Thoracic aorta (tissue), 1 donor: ENCODE measurements around the genes ZDHHC11B and BRD9.

DNA sequence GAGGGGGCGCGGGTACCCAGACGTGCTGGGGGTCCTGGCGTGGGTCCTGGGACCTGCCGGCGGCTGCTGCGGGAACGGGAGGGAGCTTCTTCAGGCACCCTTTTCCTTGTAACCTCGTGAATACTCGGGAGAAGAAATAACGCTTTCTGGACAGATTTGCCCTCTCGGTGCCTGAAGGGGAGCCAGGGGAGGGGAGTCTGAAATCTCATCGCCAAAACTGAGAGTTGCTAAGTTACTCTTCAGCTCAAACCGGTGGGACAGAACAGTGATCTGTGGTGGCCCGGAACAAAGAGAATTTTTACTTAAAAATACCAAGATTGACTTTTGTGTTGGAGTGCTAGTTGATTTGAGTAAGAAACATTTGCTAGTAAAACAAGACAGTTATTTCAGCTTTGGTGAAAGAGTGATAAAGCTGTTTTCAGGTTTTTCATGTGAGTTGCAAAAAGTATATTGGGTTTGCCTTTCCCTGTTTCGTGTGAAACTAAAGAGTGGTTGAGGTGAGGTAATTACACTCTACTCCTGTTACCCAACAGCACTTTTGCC lies 649 bp downstream of the PLEKHG4B start:
- RAMPAGE, long total RNA: no peak

- RAMPAGE, long total RNA: no peak
These were observed 36.5 kb upstream of the LRRC14B start for GRCh38 chr5:154689-155388.

GRCh38 chr5:196998-197465 lies 5.7 kb downstream of the LRRC14B start:
- RAMPAGE, long total RNA: no peak

- RAMPAGE, long total RNA: no peak
These were observed 1.7 kb upstream of the PDCD6 start for GRCh38 chr5:269303-270545.

- RAMPAGE, long total RNA: no peak
These were observed 23.1 kb downstream of the PDCD6 start for GRCh38 chr5:294410-295162.

- RAMPAGE, long total RNA: no peak
These were observed 287 bp downstream of the AHRR start for GRCh38 chr5:321854-322148.

GRCh38 chr5:343445-344471 lies 22.2 kb downstream of the AHRR start:
- RAMPAGE, long total RNA: no peak

GRCh38 chr5:447228-447992 lies 4.4 kb downstream of the EXOC3 start:
- RAMPAGE, long total RNA: start-site peak on the plus strand at chr5:447553-447743, 33 reads

DNA sequence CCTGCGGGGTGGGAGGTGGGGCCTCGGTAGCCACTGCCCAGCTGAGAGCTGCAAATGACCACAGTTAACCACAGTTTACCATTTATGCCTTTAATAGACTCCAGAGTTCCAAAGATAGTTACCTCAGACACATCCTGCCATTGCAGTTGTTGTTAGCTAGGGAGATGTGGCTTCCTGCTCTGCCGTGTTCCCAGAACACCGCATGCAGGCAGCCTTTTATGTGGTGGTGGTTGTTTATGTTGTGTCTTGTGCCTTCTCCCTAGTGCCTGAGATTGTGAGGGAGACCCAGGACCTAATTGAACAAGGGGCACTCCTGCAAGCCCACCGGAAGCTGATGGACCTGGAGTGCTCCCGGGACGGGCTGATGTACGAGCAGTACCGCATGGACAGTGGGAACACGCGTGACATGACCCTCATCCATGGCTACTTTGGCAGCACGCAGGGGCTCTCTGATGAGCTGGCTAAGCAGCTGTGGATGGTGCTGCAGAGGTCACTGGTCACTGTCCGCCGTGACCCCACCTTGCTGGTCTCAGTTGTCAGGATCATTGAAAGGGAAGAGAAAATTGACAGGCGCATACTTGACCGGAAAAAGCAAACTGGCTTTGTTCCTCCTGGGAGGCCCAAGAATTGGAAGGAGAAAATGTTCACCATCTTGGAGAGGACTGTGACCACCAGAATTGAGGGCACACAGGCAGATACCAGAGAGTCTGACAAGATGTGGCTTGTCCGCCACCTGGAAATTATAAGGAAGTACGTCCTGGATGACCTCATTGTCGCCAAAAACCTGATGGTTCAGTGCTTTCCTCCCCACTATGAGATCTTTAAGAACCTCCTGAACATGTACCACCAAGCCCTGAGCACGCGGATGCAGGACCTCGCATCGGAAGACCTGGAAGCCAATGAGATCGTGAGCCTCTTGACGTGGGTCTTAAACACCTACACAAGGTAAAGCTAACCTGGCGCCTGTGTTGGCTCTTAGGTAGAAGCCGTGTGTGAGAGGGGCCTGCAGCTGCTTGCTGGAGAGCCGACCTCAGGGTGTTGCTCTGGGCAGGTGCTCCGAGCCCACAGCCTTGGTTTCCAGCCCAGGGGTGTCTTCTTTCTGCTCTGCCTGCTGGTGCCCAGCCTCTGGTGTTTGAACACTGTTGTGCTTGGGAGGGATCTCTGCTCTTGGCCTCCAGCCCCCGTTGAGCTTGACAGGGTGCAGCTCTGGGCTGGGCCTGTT lies 10.5 kb downstream of the EXOC3 start:
- RAMPAGE, long total RNA: no peak

DNA sequence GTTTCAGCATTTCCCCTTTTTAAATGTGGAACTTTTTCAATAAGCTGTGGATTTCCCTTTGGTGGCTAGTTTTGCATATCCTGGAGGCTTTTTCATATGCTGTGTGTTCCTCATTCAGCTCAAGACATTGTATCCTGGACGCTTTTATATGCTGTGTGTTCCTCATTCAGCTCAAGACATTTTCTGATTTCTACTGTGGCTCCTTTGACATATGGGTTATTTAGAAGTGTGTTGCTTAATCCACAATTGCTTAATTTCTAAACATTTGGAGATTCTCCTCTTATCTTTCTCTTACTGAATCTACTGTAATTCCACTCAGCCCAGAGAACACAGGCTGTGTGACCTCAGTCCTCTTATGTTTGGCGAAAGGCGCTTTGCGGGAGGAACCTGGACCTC lies 5.8 kb upstream of the SLC9A3 start:
- RAMPAGE, long total RNA: no peak

- RAMPAGE, long total RNA: no peak
These were observed 32.7 kb upstream of the SLC9A3 start for GRCh38 chr5:556804-557475.

DNA sequence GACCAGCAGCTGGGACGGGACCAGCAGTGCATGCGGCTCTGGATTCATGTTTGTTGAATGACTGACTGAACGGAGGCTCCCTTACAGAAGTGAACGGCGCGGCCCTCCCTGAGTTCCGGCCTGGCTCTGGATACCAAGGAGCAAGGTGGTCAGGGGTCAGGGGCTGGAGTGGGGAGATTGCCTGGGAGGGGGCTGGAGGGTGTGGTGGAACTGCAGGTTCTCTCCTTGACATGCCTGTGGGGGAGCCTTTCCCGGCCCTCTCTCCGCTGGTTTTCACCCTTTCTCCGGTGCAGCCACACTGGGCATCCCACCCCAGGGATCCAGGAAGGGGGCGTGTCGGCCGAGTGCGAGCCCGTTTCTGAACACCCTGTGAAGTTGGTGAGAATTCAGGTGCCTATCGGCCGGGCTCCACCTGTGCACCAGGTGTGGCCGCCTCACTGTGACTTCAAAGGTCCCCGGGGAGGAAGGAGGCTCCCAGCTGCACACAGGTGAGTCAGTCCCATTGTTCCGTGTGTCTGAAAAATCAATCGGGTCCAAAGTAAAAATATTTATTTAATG lies 11.0 kb upstream of the CEP72 start:
- RAMPAGE, long total RNA: no peak

GRCh38 chr5:717179-717602 lies 24.0 kb upstream of the TPPP start:
- RAMPAGE, long total RNA: no peak

GRCh38 chr5:784487-785333 lies at the start of gene ZDHHC11B:
Gene ZDHHC11B (minus strand): TSS chr5:784729.
- RAMPAGE, long total RNA: start-site peak on the minus strand at chr5:784694-784760, 18 reads

GRCh38 chr5:864083-864636 lies 13.4 kb upstream of the ZDHHC11 start:
- RAMPAGE, long total RNA: no peak

GRCh38 chr5:892149-893105 lies at the start of gene BRD9:
Gene BRD9 (minus strand): TSS chr5:892801.
- RAMPAGE, long total RNA: start-site peak on the minus strand at chr5:892660-892749, 117 reads

- RAMPAGE, long total RNA: no peak
These were observed 17.1 kb upstream of the NKD2 start for GRCh38 chr5:991579-991921.

DNA sequence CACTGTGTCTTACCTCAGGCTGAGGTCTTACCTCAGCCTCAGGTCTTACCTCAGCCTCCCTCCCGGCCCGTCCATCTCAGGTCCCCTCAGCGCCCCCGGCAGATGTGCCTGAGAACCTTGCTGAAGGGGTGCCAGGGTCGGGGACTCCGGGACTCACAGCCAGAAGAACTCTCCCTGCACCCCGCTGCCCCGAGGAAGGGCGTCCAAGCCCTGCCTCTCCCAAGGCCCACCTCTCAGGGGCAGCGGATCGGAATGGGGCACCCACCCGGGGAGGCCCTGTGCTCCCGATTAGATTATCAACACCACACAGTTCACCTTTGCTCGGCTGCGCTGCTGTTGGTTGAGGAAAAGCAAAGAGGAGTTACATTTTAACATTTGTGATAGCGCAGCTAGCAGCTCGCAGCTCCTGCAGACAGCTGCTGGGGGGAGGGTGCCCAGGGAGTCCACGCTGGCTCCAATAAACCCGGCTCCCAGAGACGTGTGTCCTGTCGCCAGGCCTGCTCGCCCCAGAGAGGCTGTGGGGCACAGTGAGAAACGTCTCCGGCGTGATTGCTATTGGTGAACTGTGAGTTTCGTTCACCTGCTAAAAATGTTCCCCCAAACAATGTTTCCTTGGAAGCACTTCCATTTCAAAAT lies 18.7 kb upstream of the SLC6A19 start:
- RAMPAGE, long total RNA: no peak

DNA sequence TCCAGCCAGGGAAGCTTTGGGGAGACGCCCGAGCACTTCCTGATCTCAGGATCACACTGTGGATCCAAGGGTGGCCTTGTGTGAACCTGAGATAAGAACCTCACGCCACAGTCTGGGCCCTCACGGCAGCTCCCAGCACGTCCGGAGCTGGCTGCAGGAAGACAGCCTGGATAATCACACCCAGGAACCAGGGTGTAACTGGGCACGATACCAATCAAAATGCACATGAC lies 14.3 kb downstream of the SLC6A18 start:
- RAMPAGE, long total RNA: no peak

- RAMPAGE, long total RNA: no peak
These were observed 38.8 kb downstream of the LPCAT1 start for GRCh38 chr5:1484956-1485365.